Measurements from ENCODE around the genes PTF1A, OTUD1 and PRTFDC1.

DNA sequence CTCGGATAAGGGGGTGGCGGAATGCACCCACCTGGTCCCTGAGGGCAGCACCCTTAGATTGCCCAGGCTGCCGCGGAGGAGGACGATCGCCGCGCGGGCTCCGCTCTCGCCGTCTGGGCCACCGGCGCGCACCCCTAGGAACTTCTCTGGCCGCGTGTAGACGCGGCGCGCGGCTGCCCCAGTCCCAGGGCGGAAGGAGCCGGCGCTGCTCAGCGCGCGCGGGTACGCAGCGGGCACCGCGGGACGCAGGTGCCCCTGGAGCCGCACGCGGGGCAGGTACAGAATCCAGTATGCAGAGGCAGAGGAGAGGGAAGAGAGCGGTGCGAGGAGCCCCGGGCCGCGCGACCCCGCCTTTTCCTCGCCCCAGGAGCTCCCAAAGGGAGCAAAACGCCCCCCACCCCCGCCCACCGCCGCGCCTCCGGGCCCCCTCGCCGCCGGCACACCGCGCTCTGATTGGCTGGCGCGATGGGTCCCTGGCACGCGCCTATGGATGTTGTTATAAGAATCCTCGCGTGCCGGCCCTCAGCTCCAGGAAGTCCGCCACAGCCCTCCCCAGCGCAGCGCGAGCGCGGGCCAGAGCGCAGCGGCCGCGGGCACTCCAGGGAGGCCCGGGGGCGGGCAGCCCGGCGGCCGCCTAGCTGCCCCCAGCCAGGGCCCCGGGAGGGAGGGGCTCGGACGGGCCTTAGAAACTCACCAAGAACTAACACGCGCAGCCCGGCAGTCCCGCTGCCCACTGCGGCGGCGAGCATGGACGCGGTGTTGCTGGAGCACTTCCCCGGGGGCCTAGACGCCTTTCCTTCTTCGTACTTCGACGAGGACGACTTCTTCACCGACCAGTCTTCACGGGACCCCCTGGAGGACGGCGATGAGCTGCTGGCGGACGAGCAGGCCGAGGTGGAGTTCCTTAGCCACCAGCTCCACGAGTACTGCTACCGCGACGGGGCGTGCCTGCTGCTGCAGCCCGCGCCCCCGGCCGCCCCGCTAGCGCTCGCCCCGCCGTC, at the start of gene PTF1A:
PTF1A (plus strand) TSS at position 529 of the 1,001 bp plus-strand sequence.
- PRO-cap = no peak

DNA sequence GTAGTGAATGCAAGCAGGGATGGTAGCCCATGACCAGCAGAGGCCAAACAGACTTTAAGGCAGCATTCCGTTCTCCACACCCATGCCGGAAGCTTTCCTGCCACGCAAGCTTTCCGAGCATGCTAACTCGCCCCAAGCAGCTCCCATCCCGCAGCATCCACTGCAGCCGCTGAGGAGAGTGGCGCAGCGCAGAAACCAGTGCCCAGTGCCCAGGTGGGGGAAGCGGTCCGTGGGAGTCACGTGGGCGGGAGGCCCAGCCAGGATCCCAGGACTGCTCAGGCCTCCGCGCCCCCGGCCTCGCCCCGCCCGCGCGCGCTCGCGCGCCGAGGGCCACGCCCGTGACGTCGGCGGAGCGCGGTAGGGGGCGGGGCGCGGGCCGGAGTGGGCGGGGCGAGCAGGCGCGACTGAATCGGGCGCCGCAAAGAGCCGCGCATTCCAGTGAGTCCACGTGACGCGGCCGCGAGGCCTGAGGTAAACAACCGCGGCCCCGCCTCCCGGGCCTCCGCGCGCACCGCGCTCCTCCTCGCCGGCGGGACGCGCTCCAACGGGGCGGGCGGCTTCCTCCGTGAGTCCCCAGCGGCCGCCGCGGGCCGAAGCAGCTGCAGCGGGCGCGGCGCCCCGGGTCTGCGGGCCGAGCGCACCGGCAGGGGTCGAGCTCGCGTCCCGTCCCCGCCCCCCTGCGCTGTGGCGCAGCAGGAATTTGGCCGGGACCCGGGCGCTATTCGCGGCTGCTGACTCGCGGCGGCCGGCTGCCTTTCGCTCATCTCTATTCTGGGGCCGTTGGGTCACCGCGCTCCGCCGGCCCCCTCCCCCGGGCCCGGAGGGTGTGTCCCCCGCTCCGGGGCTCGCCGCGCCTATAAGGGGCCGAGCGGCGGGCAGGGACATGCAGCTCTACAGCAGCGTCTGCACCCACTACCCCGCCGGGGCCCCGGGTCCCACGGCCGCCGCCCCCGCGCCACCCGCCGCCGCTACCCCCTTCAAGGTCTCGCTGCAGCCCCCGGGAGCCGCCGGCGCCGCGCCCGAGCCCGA, at the start of gene OTUD1:
OTUD1 (plus strand) TSS at position 501 of the 1,029 bp plus-strand sequence.
- PRO-cap = bidirectional peak, plus-strand start at position 544 of the sequence, minus-strand start at position 325 of the sequence; bidirectional peak, plus-strand start at position 859 of the sequence, minus-strand start at position 768 of the sequence

DNA sequence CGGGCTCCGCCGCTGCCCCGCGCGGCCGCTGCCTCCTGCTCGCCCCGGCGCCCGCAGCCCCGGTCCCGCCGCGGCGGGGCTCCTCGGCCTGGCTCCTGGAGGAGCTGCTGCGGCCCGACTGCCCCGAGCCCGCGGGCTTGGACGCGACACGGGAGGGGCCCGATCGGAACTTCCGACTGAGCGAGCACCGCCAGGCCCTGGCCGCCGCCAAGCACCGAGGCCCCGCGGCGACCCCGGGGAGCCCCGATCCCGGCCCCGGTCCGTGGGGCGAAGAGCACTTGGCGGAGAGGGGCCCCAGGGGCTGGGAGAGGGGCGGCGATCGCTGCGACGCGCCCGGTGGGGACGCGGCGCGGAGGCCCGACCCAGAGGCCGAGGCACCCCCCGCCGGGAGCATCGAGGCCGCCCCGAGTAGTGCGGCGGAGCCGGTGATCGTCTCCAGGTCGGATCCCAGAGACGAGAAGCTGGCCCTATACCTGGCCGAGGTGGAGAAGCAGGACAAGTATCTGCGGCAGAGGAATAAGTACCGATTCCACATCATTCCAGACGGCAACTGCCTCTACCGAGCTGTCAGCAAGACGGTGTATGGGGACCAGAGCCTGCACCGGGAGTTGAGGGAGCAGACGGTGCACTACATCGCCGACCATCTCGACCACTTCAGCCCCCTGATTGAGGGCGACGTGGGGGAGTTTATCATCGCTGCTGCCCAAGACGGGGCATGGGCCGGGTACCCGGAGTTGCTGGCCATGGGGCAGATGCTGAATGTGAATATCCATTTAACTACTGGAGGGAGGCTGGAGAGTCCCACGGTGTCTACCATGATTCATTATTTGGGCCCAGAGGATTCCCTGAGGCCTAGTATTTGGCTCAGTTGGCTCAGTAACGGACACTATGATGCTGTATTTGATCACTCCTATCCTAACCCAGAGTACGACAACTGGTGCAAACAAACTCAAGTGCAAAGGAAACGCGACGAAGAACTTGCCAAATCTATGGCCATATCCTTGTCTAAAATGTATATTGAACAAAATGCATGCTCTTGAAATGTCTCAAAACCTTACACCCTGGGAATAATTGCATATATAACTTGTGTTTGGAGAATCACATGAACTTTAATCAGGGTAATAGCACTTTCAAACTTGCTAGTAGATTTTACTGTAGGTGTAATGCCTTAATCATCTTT, 1.4 kb downstream of the OTUD1 start:
- PRO-cap = no peak

DNA sequence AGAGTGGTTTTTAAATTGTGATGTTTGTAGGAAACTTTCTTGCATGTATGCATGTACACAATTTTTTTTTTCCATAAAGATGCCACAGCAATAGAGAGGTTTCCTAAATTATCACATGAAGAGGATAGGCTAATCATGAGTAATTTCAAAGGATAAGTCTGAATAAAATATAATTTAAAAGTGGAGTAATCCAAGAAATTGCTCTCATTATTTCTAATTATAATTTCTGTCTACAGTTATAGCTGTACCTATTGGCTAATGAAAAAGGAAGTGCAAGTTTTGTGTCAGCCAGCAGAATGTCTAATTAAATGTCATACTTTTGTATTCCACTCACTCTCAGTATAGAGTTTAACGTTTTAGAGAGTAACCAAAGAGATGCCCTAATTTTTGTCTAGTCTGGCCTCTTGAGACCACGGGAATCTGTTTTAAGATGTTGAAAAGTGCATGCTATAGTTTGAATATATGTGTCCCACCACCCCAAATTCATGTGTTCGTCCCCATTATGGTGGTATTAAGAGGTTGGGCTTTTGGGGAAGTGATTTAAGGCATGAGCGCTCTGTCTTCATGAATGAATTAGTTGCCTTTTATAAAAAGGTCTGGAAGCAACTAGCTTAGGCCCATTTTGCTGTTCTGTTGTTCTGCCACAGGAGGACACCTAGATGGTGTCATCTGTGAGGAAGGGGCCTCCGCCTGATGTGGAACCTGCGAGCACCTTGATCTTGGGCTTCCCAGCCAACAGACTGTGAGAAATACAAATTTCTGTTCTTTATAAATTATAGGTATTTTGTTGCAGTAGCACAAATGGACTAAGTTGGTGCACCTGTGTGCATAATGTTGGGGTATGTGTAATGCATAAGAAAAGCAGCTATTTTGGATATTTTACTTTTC, 3.6 kb downstream of the OTUD1 start:
- PRO-cap = no peak

- PRO-cap = no peak
These were observed 166.8 kb upstream of the KIAA1217 start for GRCh38 chr10:24042023-24042581.

DNA sequence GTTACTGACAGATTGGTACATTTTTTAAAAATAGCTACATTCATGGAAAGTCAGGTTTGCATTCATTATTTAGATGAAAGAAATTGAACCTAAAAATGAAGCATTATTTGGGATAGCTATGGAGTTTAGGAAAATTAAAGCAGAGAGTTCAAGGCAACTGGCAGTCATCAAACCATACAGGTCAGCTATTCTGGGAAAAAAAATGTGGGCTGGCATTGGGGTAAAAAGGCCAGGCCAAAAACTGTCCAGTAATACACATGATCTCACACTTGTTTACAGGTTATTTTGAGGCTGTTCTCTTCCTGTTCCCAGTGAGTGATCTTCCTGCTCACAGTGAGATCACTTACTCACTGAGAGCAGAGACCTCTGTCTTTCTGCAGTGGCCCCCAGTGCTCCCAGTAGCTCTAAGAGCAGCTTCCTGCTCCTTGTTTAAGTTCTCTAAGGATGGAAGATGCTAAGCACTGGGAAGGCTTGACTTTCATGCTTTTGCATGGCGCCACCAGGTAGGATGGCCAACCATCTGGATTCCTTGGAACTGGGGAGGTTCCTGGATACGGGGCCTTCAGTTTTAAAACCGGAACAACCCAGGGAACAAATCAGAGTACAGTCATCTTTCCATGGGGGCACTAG, 93.6 kb upstream of the KIAA1217 start:
- PRO-cap = no peak

- PRO-cap = no peak
These were observed 30.0 kb downstream of the KIAA1217 start for GRCh38 chr10:24238486-24239699.

DNA sequence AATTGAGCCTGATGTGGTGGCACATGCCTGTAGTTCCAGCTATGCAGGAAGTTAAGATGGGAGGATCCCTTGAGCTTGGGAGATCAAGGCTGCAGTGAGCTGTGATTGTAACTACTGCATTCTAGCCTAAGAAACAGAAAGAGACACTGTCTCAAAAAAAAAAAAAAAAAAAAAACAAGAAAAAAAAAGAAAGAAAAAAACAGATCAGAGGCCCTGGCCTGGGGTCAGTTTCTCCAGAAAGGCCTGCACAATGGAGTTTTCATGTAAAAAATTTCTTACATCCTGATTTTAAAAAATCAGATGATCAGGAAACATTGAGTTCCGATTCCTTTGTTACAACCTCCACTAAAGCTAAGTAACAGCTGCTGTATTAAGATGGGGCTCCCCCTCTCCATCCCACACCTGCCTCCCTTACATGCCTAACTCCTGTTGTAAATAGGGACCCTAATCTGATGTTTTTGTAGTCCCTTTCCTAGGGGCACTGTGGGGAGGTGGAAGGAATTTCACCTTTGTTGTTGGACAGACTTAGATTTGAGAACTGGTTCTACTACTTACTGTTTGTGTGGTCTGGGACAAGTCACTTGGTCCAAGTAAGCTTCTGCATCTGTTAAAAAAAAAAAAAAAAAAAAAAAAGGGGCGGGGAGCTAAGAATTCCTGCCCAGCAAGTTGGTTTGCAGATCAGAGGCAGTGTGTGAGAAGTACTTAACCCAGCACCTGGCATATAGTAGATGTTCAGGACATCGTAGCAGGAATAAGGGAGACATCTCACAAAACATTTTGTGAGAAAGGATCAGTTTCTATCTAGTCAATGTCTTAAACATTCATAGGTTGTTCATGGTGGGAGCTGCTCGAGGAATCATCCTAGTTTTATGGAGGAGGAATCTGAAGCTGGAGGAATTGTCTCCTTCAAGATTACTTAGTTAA, 42.6 kb downstream of the KIAA1217 start:
- PRO-cap = no peak

DNA sequence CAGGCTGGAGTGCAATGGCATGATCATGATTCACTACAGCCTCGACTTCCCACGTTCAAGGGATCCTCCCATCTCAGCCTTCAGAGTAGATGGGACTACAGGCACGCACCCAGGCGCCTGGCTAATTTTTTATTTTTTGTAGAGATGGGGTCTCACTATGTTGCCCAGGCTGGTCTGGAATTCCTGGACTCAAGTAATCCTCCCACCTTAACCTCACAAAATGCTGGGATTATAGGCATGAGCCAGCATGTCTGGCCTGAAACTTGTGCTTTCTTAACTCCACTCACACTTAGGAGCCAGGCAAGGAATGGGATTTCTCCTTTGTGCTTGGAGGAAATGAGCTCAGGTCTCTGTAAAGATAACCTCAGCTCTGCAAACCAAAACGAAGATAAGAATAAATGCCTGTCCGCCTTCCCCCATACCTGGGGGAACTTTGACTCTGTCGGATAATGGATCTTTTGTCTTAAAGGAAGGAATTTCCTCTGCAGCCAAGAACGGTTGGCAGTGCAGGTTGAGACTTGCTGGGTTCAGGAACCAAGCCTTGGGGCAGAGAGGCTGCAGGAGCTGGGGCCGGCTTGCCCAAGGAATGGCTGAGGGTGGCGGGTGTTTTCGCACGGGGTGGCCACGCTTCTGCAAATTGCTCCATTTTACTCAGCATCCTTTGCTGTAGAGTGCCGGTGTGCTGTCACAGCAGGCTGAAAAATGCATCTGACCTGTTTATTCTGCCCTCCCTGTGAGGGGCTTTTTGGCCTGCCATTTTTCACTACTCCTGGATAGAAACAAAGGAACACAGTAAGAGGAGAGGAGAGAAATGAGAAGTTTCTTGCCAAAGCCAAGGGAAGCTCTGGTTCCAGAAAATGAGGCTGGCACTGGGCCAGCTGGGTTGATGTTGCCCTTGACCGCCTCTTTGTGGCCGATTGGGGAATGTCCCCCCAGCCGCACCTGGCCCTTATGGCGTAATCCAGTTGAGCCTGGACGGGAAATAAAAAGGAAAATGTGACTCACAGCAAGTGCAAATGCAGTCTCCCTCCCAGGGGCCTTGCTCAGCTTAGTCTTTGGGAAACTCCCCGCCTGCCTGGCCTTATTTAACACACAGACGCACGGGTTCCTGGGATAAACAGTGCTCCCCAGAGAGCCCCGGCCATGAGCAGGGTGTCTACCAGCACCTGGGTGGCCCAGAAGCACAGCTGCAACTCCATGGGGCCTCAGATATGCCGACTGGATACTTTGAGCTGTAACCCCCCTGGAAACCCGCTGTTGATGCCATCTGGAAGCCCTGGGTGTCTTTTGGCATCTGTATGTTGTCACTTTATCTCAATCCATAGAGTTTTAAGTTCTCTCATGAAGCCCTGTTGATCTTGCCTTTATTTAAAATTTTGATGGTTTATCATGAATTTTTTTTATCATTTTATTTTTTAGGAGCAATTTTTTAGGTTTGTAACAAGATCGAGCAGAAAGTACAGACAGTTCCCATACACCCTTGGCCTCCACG, 174.5 kb downstream of the KIAA1217 start:
- PRO-cap = no peak

GRCh38 chr10:24450616-24451368, 241.9 kb downstream of the KIAA1217 start:
- PRO-cap = no peak

- PRO-cap = no peak
These were observed 1.6 kb downstream of the ARHGAP21 start for GRCh38 chr10:24722165-24722428.

DNA sequence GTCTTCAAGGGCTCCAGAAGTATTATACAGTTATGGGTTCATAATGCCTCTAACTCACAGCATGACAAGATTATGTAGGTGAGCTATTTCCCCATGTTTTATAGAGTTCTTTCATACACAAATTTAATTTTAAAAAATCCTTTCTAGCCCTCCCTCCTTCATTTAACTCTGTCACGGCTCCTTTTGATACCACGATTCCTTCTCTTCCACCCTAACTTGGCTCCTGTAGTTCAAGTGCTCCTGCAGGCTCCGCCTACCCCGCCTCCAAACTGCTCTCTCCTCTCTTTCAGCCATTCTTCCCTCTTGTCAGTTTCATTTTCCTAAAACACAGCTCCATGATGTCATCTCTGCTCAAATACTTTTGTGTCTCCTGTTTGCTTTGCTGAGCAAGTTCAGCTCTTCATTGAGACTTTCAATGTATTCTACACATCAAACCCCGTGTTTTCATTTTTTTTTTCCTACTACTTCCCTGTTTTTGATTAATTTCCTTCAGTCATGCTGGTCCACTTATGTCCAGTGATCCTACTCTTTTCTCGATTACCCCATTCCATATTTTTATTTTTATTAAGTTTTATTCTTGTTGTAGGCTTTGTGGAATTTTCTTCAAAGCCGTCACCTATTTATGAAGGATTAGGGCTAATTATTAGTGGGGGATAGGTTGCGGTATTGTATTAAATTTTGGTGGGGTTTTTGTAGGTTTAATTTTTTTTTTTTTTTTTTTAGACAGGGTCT, 85.1 kb downstream of the PRTFDC1 start:
- PRO-cap = no peak

DNA sequence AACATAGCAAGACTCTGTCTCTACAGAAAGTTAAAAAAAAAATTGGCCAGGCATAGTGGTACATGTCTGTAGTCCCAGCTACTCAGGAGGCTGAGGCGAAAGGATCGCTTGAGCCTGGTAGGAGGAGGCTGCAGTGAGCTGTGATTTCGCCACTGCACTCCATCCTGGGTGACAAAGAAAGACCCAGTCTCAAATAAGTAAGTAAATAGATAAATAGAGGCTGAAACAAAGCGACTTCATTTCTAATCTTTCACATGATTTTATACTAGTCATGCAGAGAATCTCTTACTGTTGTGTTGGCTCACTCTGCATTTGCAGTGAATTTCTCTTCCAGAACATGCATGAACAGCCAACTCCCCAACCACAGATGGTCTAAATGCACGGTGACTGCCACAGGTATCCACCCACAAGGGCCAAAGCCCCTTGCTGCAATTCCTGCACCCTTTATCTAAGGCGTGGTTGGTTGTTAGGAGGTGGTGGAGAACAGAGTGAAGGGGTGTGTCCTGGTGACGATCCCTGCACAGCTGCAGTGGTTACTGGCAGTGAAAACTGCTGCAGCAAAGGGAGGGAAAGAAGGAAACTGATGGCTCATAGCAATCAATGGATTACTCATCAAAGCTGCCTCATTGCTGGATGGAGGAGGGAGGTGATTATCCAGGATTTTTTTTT, 50.7 kb downstream of the PRTFDC1 start:
- PRO-cap = no peak

- PRO-cap = bidirectional peak, plus-strand start at chr10:24952350, minus-strand start at chr10:24952310; bidirectional peak, plus-strand start at chr10:24952602, minus-strand start at chr10:24952575
These were observed at the start of gene PRTFDC1 for GRCh38 chr10:24952088-24952691. Gene PRTFDC1, minus strand, starts transcription at chr10:24952606.

GRCh38 chr10:26392134-26392850, 45.8 kb upstream of the APBB1IP start:
- PRO-cap = no peak

GRCh38 chr10:26448621-26449064, 10.5 kb downstream of the APBB1IP start:
- PRO-cap = no peak

DNA sequence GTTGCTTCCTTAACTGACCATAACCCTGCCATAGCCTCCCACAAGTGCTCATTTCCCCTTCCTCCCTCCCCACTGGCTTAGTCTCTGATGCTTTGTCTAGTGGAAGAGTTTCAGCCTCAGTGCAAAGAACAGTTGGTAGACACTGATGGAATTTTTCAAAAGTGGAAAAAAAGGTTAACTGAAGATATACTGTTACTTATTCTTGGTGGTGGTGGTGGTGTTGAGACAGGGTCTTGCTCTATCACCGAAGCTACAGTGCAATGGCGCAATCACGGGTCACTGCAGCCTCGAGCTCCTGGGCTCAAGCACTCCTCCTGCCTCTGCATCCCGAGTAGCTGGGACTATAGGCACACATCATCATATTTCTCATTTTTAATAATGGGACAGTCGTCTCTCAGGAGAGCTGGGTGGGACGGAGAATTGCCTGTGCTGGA, 74.3 kb downstream of the APBB1IP start:
- PRO-cap = no peak

GRCh38 chr10:26733669-26734701, 36.5 kb downstream of the PDSS1 start:
- PRO-cap = no peak

DNA sequence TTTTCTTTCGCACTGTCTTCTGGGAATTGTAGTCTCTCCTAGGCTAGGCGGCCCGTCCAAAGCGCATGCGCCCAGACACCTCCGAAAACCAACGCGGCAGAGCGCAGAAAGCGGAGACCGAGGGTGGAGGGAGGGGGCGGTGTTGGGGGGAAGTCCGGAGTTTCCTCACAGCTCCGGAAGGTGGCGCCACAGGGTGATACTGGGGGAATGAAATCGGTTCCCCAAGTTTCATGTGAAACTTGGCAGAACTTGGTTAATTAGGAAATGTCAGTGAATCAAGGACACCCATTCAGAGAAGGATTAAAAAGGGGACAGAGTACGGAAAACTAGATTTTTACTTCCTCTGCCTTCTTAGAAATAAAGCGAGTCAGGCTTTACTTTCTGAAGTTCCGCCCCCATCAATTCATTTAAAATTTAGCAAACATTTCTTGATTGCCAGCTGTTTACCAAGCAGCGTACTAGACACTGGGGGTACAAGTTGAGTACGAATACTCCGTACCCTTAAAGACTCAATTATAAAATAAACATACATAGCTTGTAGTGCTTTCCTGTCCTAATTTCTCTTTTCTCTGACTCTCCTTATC, 449 bp upstream of the ABI1 start:
- PRO-cap = no peak

DNA sequence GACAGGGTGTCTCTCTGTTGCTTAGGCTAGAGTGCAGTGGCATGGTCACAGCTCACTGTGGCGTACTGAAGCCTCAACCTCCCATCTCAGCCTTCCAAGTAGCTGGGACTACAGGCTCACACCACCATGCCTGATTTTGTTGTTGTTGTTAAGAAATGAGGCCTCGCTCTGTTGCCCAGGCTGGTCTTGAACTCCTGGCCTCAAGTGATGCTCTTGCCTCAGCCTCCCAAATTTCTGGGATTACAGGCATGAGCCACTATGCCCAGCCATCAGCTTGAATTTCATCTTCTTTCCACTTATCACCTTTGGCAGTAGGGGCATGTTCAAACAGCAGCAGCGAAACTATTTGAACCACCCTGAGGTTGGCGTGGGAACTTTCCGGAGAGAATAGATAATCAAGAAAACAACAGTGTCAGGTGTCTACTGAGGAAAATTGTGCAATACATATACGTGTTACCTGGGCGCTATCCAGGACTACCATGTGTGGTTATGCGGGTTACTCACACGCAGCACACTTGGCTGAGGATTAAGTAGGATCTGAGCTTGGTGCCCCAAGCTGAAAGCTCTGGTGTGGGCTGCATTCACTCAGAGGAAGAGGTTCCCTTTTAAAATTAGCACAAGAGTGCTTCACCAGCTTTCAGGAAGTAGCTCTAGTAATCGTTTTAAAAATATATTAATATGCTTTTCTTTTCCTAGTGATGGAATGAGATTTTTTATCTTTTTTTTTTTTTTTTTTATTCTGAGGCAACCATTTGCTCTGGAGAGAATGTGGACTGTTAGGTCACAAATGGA, 8.7 kb upstream of the ABI1 start:
- PRO-cap = no peak

Data from aorta (tissue), 1 donor.